ENCODE measurements around the genes KLF9 and TRPM3.

- RRBS = no CpG with 5 or more reads among the region's 5 CpGs
These were observed 77.3 kb downstream of the MAMDC2 start for GRCh38 chr9:70120836-70121487.

DNA sequence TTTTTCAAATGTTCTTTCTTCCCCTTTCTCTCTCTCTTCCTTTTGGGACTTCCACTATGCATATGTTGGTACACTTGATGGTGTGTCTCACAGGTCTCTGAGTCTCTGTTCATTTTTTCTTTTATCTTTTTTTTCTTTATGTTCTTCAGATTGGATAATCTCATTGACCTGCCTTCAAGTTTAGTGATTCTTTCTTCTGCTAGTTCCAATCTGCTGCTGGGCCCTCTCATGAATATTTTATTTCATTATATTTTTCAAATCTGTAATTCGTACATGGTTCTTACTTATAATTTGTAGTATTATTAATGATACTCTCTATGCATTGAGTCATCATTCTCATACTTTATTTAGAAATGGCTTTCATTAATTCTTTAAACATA is 69.1 kb upstream of the SMC5 start:
- RRBS = no CpG with 5 or more reads among the region's 1 CpG

GRCh38 chr9:70414246-70414721 is at the start of gene KLF9:
Gene KLF9, minus strand, starts transcription at chr9:70414657.
- RRBS = no CpG with 5 or more reads among the region's 14 CpGs

- RRBS = 1% methylated on average over 9 of the region's 55 CpGs
These were observed 6.0 kb upstream of the KLF9 start for GRCh38 chr9:70420170-70421121.

GRCh38 chr9:70589551-70590500 is 175.4 kb upstream of the KLF9 start:
- RRBS = 0% methylated on average over 3 of the region's 9 CpGs

DNA sequence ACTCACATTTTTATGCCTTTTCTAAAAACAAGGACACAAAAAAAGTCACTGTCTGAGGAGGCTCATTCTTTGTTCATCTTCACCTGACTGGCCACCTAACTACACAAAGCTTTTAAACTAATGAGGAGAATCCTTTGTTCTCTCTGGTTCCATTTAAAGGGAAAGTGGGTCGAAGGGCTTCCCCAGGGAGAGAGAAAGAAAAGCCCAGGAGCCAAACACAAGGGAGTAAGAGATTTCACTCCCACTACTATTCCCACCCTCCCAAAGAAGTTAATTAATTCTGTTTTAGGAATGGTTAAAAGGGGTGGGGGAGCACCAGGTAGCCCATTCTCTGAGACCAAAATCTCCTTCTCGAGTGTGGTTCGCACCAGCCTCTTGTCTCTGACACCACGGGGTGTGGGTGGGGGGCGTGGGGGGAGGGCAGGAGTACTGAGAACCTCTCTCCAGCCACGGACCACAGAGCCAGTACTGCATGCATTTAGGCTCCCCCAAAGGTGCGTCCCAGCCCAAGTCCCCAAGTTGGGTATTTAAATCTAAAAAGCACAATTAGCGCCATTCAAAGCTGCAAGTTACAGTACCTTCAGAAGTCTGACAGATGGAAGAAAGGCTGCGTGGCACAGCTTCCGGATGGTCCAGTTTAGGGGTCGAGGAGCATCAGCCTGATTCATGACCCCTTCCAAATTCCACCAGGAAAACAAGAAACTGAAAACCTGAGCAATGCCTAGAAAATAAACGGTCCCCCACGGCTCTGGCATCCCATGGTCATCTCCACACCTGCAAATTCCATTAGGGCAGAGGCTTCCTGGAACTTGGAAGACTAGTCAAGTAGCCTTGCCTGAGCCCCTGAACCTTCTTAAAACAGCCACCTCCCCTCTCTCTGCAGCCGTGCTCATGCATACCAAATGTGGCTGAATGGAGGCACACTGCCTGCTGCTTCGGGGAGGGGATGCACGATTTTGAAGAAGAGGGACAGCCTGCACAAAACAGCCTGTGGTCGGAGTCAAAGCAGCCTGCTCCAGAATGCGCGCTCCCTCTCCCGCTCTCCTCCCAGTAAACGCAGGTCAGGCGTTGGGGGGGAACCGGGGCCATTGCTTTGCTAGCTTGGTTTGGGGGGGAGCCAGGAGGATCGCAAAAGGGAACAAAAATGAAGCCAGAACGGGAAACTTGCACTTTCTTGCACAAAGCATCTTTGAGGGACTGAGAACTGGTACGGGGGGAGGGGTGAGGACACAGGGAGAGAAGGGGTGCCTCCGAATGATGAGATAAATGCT is at the start of gene TRPM3:
TRPM3 (minus strand) TSS at position 1,022 of the 1,271 bp plus-strand sequence.
- RRBS = no CpG with 5 or more reads among the region's 27 CpGs

- RRBS = no CpG with 5 or more reads among the region's 1 CpG
These were observed 160.6 kb downstream of the CEMIP2 start for GRCh38 chr9:71607776-71608038.

GRCh38 chr9:71711870-71712166 is 56.5 kb downstream of the CEMIP2 start:
- RRBS = no CpG with 5 or more reads among the region's 6 CpGs

DNA sequence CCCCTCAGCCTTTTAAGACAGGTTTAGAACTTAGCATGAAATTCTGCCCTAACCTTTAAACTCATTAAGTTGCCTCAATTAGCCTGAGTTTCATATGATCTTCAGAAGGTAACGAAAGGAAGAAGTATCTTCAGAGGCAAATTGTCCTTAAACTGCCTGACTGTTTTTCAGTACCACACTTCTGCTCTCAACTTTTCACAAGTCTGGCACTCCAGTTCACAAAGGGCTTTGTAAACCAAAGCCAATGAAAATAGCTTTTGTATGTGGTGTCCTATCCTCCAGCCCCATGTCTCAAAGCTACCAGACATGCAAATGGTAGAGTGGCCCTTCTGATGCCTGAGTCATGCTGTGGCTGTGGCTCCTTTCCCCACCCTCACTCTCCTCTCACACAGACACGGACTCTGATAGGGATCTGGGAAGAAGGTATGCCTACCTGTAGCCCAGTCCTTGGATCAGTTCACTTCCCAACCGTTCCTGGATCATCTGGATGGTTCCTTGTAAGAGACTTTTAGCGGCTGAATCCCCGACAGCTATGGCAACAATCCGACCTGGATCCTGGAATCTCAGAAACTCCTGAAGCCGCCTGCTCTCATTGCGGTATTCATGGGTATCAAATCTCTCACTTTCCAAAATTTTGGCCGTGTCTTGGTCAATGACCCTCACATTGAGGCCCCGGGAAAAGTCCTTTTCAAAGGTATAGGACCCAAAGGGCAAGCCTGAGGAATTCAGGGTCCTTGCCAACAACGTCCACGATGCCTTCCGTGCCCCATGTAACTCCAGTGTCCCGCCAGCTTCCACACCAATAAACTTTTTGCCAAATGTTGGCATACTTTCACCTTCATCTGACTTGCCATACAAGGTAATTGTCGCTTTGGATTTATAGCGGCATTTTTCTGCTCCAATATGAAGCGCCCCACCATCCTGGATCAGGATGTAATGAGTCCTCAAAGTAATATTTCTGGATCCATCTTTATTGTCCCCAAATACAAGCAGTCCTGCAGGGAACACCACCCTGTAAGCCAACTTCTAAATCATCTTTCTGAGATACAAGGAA is 23.4 kb downstream of the CEMIP2 start:
- RRBS = no CpG with 5 or more reads among the region's 17 CpGs

DNA sequence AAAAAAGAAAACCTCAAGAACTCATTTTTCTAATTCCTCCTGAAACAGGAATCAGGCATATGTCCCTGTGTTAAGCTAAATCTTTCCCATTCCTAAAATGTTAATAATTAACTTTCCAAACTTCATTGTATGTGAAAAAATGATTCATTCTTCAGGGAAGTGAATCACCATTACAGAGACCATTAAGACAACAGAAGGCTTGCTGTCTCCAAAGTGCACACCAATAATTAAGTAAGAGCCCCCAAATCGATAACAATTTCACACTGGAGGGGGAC is 5.3 kb downstream of the CEMIP2 start:
- RRBS = no CpG with 5 or more reads among the region's 1 CpG

DNA sequence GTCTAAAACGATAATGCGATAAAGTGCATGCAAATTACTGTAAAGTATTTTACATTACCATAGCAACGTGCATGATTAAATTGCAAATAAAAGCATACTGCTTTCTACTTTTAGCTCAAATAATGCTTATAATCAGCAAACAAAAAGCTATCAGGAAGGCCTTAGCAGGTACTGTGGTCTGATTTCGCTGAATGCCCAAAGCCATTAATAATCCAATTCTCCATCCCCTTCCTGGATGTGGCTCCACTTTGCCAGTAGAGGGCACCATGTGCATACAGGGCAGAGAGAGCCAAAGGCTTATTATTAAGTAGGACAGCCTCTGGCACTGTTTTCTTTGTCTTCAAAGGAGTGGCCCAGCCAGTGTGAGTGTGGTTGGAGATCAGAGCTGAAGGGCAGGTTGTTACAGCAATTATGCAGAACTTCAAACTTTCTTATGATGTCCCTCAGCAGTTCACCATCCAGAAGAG is 38.5 kb upstream of the CEMIP2 start:
- RRBS = no CpG with 5 or more reads among the region's 4 CpGs

DNA sequence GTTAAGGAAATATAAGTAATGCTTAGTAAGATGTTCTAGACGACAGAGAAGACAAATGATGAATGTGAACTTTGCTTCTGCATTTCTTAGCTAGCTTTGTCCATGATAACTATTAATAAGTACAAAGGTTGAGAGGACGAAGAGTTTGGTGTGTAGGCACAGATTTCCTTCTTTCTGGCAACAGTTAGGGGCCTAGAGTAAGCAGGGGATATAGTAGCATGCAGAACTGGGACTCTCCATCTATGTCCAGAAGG is 33.7 kb downstream of the C9orf85 start:
- RRBS = no CpG with 5 or more reads among the region's 2 CpGs

GRCh38 chr9:71962394-71962773 is 50.9 kb downstream of the C9orf85 start:
- RRBS = no CpG with 5 or more reads among the region's 4 CpGs

GRCh38 chr9:72133780-72134180 is 15.5 kb upstream of the GDA start:
- RRBS = no CpG with 5 or more reads among the region's 3 CpGs

DNA sequence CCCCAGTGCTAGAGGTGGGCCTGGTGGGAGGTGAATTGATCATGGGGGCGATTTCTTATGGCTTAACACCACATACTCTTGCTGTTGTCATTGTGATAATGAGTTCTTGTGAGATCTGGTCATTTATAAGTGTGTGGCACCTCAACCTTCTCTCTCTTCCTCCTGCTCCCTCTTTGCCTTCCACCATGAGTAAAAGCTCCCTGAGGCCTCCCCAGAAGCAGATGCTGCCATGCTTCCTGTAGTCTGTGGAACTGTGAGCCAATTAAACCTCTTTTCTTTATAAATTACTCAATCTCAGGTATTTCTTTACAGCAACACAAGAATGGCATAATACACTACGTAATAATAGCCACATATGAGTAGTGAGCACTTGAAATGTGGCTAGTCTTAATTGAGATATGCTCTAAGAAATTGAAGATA is 17.1 kb downstream of the ZFAND5 start:
- RRBS = no CpG with 5 or more reads among the region's 2 CpGs

- RRBS = no CpG with 5 or more reads among the region's 2 CpGs
These were observed 31.5 kb upstream of the ZFAND5 start for GRCh38 chr9:72396542-72396944.

DNA sequence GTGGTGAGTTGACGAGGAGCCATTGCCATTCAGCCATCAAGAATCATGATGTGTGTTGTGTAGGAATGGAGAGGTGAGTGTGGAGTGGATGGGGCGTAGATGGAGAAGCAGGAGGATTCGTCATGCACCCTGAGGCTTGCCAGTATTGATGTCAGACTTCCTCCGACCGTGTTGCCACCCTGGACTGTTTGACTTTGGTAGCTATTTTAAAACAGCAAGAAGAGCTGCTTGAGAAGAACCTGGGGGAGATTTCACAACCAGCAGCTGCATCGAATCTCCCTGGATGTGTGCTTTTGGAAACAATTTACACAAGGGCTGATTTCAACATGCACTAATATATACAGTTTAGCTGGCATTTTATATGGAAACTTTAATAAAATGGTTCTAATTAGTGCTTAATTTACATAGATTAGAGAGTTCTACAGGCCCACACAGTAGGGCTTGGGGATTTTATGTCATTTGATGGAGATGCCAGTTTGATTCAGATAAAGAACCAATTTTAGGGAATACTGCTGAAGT is 64.4 kb downstream of the TMC1 start:
- RRBS = no CpG with 5 or more reads among the region's 6 CpGs

DNA sequence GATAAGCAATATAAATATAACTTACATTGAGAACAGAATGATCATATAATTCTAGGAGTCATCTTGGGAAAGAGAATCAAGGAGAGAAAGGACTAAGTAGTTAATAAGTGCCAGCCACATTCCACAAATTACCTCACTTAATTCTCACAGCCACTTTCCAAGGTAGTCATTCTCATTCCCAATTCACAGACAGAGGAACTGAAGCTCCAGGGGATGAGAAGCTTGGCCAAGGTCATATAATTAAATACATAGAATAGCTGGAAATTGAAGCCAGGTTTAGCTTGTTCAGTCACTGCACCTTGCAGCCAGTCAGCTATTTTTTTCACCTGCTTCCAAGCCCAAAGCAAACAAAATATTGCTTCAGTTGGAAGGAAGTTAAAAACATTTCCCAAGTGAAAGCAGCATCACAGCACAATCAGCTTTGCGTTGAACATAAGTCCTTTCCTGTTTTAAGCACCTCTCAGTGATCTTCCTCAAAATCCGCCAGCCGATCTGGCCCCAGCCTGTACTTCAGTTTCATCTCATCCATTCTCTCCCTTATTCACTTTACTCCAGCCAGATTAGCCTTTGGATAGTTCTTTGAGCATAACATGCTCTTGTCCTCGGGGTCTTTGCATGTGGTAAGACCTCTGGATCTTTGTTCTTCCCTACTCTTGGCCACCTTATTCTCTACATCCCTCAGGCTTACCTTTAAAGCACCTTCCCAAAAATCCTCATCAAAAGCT is 4.8 kb downstream of the ALDH1A1 start:
- RRBS = no CpG with 5 or more reads among the region's 4 CpGs

DNA sequence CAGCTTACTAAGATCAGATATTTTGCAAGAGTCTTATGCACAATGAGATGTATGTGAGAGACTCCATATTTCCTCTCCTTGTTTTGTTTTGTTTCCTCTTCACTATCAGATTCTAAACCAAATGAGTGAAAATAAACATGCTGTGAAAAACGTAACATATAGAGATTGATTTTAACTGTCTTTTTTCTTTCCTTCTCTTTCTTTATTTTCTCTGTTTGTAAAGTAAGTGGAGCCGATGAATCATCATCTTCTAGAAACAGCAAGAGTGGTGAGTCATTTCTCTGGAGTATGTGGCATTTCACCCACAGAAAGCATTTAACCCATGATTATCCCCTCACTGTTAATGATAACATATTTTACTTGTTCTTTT is 2.3 kb upstream of the ANXA1 start:
- RRBS = no CpG with 5 or more reads among the region's 2 CpGs

DNA sequence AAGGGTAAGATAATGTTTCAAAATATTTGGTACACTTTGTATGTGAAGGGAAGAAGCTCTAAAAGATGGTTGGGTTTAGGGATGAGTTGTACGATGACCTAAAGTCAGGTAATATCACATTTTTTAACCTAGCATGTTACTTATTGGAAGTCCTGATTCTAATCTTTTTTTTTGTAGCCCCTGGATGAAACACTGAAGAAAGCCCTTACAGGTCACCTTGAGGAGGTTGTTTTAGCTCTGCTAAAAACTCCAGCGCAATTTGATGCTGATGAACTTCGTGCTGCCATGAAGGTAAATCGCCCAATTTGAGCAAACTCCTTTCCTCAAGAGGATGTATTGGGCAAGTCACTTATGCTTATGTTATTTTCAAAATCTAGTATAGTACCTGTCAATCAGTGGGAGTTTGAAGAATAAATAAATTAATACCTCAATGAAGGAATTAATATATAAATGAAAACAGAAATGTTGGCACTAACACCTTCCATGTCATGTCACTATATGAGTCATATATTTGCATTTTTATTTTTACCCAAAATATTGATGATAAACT is 8.5 kb downstream of the ANXA1 start:
- RRBS = no CpG with 5 or more reads among the region's 4 CpGs

Measured in cardiac fibroblast (primary cell).